ENCODE measurements around a stretch of chr17.

DNA sequence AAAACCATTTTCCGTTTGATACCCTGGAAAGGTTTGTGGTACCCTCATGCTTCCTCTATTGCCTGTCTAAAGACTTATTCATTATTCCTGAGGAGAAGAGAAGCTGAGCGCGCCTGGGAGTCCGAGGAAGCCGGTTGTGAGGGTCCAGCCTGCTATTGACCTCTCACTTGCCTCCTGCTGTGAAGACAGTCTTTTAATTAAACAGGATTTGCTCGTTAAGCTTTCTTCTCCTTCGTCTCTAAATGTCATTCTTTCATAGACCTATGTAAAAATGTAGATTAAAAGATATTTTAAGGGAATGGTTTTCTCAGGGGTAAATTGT lies 678 bp upstream of the SSH2 start:
- RRBS: no CpG with 5 or more reads among the region's 7 CpGs

GRCh38 chr17:30178926-30179673 lies 56.4 kb downstream of the SLC6A4 start:
- RRBS: no CpG with 5 or more reads among the region's 2 CpGs

DNA sequence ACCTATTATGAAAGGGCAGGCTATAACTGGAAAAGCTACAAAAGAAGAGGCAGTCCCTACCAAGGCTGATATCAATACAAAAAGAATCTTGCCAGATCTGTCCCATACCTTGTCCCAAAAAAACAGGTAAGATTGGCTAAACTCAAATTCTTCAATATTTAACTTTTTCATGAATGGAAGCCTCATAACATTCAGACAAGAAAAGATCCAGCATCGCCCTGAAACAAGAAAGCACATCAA lies 2.6 kb downstream of the BLMH start:
- RRBS: no CpG with 5 or more reads among the region's 1 CpG

GRCh38 chr17:30415037-30415722 lies 36.5 kb downstream of the CPD start:
- RRBS: no CpG with 5 or more reads among the region's 3 CpGs

DNA sequence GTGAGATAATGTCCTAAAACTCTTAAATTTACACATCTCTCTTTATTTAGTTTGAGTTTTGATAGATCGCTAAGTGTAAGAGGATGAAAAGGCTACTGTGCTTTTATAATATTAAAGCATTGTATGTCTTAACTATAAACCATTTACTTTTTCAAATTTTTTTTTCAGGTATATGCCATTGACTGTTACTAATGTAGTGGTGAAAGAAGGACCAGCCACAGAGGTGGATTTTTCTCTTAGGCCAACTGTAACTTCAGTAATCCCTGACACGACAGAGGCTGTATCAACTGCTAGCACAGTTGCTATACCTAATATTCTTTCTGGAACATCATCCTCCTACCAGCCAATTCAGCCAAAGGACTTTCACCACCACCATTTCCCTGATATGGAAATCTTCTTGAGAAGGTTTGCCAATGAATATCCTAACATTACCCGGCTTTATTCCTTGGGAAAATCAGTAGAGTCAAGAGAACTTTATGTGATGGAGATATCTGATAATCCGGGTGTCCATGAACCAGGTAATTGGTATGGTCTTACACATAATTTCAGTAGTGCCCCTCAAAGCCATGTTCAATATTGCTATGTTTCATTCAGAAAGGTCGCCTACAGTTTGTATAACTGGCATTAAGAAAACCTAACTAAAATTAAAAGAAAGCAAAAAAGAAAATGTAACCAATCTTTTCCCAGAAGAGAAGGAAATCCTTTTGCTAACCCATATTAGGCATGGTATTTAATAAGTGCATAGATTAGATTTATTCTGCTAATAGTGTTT lies 44.0 kb downstream of the CPD start:
- RRBS: 93% methylated on average over 2 of the region's 5 CpGs

GRCh38 chr17:30423315-30423865 lies 44.7 kb downstream of the CPD start:
- RRBS: no CpG with 5 or more reads among the region's 1 CpG

DNA sequence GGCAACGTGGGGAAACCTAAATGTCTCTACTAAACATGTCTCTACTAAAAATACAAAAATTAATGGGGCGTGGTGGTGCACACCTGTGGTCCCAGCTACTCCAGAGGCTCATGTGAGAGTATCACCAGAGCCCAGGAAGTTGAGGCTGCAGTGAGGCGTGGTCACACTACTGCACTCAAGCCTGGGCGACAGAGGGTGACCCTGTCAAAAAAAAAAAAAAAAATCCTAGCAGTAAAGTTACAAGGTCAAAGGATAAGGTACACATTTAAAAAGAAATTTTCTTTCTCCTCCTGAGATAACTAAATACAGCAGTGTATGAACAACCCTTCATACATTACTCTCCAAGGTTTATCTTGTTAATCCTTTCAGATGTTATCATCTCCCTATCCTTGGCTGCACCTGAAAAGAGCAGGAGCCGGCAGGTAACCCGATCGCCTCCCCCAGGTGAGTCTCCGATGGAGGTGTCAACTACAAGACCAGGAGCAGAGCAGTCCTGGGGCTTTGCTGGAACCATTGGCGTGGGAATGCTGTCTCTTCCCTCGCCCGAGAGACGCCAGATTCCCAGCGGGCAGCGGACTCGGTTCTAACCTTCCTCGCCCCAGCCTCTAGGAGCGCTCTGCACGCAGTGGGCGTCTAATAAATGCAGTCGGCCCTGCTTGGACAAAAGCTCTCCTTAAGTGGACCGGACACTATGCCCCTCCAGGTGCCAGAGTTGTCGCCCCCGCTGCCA lies 122.5 kb downstream of the GOSR1 start:
- RRBS: 0% methylated on average over 2 of the region's 23 CpGs

GRCh38 chr17:30646299-30646746 lies 169.1 kb downstream of the GOSR1 start:
- RRBS: no CpG with 5 or more reads among the region's 19 CpGs

DNA sequence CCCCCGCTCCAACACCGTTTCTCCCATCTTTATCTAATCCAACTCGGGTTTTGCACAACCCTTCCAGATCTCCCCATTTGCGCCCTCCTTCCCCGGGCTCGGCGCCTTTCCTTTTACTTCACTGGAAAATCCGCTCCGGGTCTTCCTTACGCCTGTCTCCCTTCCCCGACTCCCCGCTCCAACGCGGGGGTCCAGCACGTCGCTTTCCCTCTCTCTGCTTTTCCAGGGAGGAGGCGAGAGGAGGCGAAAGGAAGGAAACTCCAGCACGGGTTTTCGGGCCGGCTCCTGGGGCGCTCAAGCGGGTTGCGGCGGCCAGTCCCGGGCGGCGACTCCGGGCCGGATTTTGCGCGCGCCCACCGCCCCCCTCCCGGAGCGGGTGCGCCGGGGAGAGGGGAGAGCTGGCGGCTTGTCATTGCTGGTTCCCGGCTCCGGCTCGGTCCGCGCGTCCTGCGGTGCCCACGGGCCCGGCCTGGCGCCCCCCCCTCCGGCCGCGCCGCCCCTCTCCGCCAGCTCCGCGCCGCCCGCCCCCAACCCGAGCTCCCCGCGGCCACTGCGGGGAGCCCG lies 115.8 kb downstream of the CRLF3 start:
- RRBS: 0% methylated on average over 2 of the region's 63 CpGs

DNA sequence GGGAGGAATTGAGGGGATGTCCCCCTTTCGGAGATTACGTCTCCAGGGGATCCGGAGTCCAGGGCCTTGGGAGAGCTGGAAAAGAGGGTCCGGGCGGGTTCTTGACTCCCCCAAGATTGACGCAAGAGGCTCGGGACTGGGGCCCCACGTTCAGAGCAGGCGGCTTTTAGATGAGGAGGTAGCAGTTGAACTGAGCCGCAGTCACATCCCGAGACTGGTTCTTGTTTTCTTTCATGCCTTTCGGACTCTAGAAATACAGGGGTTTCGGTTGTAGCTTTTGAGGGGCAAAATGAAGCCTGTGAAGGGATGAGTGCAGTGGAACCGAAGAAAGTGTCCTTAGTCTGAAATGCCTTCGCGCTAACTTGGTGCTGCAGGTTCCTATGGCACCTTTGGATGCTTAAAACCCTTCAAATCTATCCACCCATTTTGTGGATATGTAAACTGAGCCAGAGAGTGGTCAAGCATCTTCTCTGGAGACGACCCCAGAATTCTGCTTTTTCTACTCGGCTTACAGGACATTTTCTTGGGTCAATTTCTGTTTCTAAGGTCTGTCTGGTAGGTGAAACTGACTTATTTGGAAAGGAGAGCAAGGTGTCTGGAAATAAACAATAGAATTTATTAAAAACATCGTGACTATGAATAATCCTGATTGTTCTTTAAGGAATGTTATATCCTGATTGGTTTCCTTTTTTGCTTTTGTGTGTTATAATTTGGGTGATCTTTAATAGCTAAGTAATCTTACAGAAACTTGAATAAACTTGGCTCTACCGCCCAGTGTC lies 92.1 kb downstream of the CRLF3 start:
- RRBS: no CpG with 5 or more reads among the region's 20 CpGs

DNA sequence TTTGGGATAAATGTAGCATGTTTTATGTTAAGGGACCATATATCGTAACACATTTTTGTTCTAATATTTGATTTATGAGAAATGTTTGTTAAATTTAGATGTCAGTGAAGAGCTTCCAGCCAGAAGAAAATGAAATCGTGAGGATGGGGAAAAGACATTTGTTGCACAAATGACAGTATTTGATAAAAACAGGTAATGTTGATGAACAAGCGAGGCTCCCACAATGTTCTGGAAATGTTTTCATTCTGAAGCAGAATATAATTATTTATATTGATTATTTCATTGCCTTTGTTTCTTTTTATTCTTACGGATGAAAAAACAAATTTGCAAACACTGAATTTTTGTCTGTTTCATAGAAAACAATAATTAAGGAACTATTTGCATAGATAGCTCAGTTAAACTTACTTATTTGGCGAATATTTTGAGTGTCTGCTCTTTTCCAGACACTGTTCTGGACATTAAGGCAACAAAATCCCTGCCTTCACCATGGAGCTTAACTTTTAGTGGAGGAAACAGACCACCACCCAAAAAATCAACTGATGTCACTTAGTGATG lies 54.6 kb downstream of the CRLF3 start:
- RRBS: no CpG with 5 or more reads among the region's 5 CpGs

DNA sequence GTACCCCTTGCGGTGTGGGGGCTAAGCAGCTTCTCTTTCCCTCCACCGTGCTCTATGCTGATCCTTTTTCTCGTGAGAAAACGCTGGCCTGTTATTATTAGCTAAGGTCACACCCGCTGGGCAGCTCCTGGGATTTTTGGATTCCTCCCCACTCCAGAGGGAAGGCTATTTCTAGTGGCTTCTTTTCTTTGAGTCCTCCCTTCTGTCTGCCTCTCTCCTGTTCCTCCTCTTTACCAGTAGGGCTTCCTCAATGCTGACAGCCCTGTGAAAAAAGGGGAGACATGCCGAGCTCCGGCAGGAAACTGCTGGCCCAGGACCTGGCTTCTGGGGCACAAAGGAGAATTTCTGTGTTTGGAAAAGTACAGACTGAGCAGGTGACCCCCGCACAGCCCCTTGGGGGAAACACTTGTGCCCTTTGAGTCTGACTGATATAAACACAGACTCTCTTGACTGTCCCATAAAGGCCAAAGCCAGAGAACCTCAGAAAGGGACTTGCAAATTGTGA lies 14.0 kb upstream of the RNF135 start:
- RRBS: no CpG with 5 or more reads among the region's 8 CpGs

- RRBS: no CpG with 5 or more reads among the region's 8 CpGs
Measured at GRCh38 chr17:31413971-31414496, 22.6 kb downstream of the RAB11FIP4 start.

GRCh38 chr17:31416263-31416978 lies 24.9 kb downstream of the RAB11FIP4 start:
- RRBS: 95% methylated on average over 3 of the region's 14 CpGs

- RRBS: no CpG with 5 or more reads among the region's 6 CpGs
Measured at GRCh38 chr17:31494649-31495095, 103.2 kb downstream of the RAB11FIP4 start.

DNA sequence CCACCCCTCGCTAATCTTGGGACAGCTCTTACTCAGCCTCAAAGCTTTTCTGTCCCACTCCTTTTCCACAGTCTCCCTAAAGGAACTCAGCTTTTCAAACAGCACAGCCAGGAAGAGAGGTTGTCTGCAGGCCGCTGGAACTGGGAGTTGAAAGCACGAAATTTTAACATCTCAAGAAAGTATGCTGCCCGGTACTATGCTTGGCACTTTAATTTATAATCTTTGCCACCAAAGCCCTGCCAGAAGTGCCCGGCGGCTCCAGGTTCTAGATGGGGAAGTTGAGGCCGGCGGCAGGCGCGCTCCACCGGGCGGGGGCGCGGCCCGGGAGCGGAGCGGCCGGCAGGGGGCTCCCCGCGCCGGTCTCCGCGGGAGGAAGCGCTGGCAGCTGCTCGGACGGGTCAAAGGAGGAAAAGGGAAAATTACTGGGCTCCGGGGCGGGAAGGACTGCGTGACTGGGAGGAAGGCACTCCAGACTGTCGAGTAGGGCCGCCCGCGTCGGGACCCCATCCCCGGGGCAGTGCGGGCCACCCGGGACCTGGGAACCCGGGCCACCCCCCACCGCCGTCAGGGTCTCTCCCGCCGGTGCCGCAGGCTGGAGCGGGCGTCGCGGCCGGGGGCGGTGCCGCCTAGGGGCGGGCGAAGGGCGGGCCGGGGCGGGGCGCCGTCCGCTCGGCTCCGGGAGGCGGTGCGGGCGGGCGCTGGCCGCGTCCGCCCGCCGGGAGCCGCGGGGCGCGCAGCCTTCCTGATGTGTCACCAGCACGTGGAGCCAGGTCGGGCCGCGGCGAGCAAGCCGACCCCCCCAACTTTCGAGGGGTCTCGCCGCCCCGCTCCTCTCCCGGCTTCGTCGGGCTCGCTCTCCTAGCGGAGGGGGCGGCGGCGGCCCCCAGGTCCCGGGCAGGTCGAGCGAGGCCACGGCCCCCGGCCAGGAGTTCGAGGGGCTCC lies 167.3 kb downstream of the RAB11FIP4 start:
- RRBS: 2% methylated on average over 55 of the region's 97 CpGs

DNA sequence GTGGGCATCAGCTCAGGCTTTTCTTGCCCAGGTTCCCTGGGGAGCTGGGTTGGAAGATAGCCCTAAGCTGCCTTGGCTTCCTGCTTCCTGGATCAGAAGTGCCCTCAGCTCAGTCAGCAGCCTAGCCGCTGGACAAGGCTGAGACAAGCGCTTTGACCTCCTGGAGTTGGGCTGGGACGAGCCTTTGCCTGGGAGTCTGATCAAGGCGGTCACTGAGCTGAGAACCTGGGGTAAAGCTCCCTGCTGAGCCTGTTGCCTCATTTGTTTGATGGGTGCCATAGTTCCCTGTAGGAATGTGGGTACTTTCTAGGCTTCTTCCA lies 190.0 kb downstream of the RAB11FIP4 start:
- RRBS: no CpG with 5 or more reads among the region's 4 CpGs

- RRBS: no CpG with 5 or more reads among the region's 3 CpGs
Measured at GRCh38 chr17:31599045-31599311, 207.5 kb downstream of the RAB11FIP4 start.

GRCh38 chr17:31843022-31843697 lies 15.9 kb downstream of the COPRS start:
- RRBS: no CpG with 5 or more reads among the region's 7 CpGs

- RRBS: no CpG with 5 or more reads among the region's 12 CpGs
Measured at GRCh38 chr17:32066960-32067251, 59.7 kb downstream of the LRRC37B start.

All from mononuclear cell (primary cell).